LUHMES (cell line): Measurements from ENCODE around the genes PRKCQ, SFMBT2 and ITIH2.

DNA sequence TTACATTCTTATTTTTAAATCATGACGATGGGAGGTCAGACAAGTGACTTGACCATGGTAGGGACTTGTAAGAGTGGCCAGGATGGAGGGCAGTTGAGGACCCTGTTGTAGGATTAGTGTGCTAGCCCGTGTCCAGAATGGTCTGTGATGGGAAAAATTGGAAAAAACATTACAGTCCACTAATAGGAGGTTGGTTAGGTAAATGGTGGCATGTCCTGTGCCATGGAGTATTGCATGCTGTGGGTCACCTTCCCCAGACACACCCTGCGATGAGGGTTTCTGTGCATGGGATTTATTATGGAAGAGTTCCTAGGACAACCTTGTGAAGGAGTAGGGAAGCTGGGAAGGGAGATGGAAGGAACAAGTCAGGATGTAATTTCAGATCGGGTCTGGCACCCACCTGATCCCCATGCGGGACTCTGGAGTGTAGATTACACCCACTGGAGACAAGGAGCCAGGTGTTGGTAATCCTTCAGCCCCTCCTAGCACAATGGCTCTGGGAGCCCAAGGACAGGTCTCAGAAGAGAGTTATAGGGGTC lies 54.8 kb downstream of the PFKFB3 start:
- PRO-cap: no peak

- PRO-cap: unidirectional peak, plus-strand start at chr10:6348224
These were observed 145.3 kb downstream of the PFKFB3 start for GRCh38 chr10:6347975-6348538.

GRCh38 chr10:6382793-6383393 lies 180.2 kb downstream of the PFKFB3 start:
- PRO-cap: no peak

GRCh38 chr10:6557970-6558640 lies 22.0 kb downstream of the PRKCQ start:
- PRO-cap: no peak

DNA sequence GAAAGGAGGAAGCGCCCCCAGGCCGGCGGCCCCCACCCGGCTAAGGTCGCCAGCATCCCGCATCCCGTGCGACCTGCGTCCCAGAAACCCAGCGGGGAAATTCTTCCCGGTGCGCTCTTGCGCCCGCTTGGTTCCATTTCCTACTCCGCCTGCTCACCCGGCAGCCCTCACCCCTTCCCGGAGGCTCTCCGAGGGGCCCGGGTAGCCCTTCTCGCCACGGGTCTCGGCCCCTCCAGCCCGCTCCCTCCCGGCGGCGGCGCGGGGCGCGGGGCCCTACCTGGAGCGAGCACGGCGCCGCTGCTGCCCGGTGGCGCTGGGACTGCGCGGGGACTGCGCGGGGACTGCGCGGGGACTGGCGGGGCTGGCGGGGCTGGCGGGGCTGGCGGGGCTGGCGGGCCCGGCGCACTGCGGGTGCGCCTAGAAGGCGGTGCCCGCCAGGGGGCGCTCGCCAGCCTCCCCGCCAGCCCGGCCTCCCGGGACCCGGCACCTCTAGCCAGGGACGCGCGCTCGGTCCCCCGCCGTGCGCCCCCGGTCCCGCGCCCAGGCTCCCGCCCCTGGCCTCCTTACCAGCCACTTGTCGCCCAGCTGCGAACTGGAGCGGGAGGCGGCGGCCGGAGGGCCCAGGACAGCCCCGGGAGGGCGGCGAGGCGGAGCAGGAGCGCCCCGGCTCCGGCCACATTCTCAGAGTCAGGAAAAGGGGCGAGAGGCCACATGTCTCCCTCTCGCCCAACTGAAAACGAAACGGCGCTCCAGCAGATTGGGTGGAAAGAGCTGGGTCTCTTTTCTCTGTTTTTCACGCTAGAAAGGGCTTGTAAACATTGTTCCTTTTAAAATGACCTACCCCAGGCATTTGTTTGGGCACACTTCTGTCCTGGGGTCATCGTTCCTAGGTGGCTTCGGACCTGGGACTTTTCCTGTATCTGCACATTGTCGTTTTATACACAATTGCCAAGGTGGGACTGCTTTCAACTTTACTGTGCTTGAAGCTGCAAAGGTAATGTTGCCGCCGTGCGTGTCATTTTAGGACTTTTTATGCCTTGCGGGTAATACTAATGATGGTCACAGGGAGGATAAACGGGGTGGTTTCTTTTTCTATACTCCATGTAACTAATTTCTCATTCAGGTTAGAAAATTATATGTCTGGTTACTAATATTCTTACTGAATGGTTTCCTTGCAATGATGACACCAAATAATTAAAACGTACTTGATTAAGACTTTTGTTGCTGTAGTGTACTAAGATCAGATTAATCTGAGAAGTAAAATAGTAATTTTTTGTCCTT lies at the start of gene PRKCQ:
Gene PRKCQ, minus strand, starts transcription at position 343 of the 1,281 bp plus-strand sequence.
- PRO-cap: unidirectional peak, plus-strand start at position 572 of the sequence; bidirectional peak, plus-strand start at position 675 of the sequence, minus-strand start at position 683 of the sequence

GRCh38 chr10:7334475-7335031 lies 76.3 kb downstream of the SFMBT2 start:
- PRO-cap: no peak

DNA sequence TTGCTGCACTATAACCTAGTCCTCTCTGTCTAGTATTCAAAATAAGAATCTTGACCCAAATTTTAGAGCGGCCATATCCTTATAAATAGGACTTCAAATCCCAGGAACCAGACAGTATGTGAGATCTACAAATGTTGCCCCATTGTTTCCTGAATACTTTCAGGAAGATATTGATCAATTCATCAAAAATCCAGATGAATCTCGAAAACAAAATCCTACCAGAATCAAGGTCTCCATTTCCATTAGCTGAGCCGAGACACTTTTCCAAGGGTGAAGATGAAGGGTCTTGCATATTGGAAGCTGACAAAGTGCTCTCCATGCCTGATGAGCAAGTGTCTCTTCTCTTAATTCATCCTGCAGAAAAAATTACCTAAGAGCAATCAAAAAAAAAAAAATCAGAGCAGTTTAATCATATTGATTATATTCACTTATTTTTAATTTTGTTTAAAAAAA lies 29.2 kb downstream of the SFMBT2 start:
- PRO-cap: no peak

DNA sequence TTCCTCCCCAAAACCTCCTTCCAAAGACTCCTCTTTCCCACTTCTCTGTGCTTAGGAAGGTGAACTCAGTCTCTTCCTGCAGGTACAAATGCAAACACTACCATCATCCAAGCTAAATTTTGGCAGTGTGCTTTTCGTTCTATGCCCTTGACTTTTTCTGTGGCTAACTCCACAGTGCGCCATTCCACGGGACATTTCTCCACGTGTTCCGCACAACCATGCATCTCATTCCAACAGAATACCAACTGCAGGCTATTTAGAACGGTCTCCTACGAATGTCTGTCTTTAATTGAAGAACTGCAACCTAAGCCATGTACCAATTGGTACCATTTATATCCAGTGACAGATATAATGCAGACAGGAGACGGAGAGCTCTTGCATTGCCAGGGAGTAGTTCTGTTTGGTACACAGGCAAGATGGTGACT lies 9.2 kb downstream of the SFMBT2 start:
- PRO-cap: no peak

DNA sequence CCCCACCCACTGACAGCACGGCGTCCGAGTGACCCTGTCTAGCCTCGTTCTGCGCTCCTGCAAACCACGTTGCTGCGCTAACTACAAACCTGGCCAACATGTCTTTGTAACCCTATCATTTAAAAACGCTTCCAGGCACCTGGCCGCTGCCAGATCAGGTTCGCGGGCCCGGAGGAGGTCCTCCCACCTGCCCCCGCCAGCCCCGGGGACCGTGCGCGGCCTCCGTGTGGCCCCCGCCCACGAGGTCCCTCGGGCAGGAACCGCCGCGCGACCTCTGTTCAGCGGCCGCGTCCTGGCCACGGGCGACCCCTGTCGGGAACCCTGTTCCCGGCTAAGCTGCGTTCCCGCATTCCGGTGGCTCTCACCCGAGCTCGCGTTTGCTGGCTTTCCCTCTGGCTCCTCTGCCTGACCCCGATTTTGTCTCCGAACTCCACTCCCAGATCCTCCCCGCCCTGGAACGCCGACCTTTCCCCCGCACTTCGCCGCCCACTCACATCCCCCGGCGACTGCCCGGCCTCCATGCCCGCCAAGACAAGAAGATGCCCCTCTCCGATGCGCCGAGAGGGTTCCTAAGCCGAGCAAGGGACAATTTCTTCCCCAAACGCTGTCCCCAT lies 2.4 kb downstream of the SFMBT2 start:
- PRO-cap: bidirectional peak, plus-strand start at position 277 of the sequence, minus-strand start at position 301 of the sequence

DNA sequence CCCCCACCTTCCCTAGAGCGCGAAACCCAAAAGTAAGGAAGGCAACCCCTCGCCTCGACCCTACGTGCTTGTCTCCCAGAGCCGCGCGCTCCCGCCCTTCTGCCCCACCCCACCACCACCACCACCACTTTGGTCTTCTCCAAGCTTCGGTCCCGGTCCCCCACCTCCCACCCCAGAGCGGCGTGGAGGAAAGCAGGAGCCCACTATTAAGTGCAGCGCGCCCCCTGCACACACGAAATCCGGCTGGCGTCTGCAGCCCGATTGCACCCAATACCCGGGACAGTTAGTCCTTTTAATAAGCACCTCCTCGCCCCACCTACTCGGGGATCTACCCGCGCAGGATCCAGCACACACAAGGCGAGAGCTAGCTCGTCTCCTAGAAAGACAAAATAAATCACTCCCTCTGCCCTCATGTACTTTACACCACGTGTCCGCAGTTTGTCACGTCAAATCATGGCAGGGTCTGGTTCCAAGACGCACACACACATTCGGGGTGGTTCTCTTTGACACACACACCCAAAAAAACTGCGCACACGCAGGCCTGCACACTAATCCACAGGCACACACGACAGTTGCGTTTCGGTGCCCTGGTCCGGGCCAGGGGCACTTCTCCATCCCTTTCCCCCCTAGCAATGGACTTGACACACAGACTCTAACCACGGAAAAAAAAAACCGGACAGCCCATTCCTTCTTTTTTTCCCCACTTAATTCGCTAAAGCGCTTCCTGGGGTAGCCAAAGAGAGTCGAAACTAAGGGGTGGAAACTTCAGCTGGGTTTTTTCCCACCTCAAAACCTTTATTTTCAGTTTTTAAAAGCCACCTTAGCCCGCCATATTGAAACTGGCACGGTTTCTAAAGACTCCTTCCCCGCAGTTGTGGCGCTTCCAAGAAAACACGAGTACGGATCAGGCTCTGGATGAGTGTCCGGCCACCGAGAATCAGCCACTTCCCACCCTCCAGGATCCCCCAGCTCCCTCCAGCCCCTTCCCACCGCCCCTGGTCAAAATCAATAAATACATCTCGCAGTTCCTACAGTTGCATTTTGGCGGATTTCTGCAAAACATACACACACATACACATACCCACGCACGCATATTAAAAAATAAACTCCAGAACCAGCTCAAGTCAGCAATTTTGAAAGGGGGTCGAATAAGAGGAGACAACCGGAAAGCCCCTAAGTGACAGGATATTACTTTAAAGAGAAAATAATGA lies 1.4 kb downstream of the SFMBT2 start:
- PRO-cap: bidirectional peak, plus-strand start at position 433 of the sequence, minus-strand start at position 246 of the sequence

DNA sequence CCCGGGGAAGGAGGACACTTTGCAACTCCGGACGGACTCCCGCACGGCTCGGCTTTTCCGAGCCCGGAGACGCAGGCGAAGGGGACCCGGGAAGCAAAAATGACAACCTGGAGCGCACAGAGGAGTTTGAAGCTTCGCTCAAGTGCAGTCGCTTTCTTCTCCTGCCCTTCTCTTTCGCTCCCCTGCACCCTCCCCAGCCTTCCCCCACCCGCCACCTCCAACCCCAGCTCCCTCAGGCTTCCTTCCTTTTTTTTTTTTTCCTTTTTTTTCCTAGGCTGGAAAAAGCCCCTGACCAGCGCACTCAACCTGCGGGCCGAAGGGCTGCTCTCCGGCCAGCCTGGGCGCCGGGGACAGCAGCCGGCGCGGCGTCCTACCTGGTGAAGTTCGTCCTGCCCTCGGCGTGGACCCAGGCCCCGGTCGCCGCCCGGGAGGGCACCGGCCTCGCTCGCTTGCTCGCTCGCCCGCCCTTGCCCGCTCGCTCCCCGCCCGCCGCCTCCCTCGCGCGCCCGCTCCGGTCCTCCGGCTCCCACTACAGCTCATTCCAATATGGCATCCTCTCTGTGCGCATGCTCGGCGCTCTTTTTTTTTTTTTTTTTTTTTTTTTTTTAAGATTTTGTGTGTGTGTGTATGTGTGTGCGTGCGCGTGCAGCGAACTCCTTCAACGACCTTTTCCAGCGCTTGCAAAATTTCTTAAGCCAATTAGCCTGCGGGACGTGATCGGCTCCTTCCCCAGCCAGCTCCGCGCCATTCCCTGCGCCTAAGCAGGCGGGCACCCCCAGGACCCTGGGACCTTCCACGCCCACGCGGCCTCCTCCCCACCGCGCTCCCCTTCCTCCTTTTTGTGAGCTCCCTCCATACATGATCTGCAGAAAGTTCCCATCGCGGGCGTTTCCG lies at the start of gene SFMBT2:
Gene SFMBT2, minus strand, starts transcription at position 548 of the 894 bp plus-strand sequence.
- PRO-cap: bidirectional peak, plus-strand start at position 118 of the sequence, minus-strand start outside the sequence; unidirectional peak, plus-strand start at position 118 of the sequence; bidirectional peak, plus-strand start at position 854 of the sequence, minus-strand start at position 549 of the sequence

DNA sequence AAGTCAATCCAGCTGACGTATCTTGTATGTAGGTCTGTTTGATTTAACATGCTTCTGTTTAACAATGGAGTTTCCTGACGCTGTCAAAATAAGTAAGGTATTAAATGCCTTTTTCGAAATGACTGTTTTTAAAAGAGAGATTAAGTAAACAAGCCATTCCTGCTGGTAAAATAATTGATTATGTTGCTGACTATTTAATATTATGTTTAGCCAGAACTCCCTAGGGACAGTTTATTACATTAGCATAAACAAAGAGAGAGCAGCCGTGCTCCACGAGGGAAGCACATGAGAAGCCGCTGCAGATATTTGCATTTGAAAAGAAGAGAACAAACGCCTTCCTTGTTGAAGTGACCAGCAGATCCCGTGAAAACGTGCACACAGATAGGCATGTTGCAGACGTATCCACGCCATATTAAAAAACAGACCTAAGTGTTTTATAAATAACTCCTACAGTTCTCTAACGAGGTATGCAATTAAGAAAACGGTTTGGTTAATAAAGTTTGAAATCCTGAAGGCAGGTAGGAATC lies 22.5 kb upstream of the SFMBT2 start:
- PRO-cap: bidirectional peak, plus-strand start at position 356 of the sequence, minus-strand start at position 309 of the sequence

DNA sequence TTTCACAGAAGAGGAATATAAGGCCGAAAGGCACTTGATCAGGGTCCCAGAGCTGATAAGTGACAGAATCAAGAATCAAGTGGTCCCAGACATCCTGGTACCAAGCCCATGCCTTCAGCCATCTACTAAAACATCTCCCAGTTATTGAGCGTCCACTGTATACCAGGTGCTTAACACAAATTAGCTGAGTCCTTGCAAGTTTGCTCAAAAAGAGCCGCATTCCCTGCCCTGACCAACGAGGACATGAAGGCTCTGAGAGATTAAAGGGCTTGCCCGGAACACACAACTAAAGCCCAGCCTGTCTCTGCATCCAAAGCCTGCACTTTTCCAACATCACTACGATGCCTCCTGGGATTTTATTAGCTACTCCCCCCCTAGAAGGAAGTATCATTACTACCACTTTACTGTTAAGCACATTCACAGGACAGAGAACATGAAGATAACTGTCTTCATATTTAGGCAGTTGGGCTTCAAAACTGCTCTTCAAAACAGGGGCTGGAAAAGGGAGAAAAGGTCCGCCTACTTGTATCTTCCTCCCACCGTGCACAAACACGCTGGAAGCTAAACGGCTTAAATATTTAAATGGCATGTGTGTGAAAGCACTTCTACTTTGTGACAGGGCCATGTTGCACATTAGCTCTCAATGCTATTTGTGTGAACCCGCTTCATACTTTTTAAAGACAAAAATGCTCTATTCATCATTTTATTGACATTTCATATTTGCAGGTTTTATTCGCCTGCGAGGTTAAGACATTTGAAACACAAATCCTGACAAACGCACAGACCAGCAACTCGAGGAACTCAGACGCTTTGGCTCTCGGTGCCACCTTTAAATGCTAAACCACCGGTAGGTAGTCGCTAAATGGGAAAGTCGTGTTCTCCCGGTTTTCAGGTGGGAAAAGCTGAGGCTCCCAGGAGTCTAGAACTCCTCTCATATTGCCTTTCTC lies 1.0 kb downstream of the ITIH5 start:
- PRO-cap: no peak

GRCh38 chr10:7703059-7703901 lies at the start of gene ITIH2:
TSS of gene ITIH2 (plus strand) at chr10:7703316.
- PRO-cap: no peak

- PRO-cap: no peak
These were observed 17.7 kb downstream of the GATA3 start for GRCh38 chr10:8072225-8072575.

DNA sequence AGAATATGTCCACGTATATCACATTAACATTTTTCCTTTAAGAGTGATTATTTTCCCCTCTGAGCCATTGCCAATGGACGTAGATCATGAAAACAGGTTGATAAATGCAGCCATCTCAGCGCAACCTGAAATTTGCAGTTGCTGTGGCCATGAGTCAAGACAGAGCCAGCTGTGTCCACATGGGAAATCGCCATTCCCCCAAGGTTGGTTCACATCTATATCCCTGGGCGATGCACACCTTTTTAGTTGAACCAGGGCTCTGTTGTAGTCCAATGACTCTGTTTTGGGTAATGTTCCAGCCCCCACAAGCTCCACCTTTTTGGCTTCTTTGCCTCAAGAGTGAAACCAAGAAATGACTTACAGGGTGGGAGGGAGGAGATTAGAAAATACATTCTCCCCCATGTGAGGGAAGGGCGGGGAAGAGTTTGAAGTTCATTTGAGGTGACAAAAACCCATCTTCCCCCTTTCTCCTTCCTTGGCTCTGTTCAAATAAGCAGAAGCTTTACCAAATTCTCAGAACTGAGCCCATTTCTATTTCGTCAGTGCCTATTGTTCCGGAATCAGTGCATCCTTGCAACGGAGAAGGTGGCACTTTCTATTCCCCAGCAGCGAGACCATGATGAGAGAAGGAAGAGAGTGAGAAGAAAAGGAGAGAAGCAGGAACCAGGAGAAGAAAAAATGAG lies 82.8 kb downstream of the GATA3 start:
- PRO-cap: no peak

DNA sequence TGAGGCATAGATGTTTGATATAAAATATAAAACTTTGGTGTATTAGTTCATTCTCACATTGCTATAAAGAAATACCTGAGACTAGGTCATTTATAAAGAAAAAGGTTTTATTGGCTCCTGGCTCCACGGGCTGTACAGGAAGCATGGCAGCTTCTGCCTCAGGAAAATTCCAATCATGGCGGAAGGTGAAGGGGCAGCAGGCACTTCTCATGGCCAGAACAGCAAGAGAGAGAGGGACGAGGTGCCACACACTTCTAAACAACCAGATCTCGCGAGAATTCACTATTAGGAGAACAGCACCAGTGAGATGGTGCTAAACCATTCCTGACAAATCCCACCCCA lies 105.6 kb downstream of the GATA3 start:
- PRO-cap: no peak

DNA sequence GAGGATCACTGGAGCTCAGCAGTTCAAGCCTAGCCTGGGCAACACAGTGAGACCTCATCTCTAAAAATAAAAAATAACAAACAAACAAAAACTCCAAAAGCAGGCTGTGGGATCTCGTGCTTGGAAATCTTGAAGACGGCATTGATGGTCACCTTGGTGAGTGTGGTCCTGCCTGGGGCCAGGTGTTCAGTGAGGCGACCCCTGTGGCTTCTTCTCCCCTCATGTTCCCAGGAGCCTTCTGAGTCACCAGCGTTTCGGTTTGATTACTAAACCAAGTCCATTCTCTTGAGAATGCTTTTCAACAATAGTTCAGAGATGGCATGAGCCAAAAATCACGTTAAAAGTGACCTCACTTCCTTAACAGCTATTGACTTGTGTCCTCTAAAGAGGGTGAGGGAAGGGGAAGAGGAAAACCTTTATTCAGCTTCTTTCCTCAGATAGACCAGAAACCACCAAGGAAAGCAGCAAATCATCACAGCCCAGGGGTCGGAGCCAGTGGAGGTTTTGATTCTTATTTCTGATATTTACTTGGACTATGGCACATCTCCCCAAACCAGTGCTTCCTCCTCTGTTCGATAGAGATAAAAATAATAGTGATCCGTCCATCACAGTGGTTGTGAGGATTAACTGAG lies 315.2 kb downstream of the GATA3 start:
- PRO-cap: no peak

DNA sequence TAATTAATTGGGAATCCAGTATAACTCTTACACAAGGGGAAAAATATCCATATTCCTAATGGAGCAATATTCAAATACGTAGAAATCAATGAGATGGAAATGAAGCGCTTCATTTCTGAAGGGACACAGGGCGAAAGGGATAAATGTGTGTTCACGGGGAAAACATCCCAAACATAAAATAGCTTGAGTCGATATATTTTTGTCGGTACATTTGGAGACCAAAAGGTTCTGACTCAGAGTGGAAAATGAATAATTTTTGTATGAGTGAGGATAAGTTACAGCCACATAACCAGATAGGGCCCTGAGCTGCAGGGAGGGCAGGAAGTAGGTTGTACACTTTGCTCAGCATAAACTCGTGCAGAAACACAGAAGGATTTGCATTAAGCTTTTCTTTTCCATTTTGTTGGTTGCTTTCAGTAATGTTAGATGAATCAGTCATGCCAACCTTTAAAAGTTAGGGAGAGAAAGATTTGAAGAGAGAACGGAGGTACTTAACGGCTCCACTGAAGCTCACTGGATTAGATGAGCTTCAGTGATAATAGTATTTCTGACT lies 347.9 kb downstream of the GATA3 start:
- PRO-cap: no peak

GRCh38 chr10:8416571-8416789 lies 362.0 kb downstream of the GATA3 start:
- PRO-cap: no peak